GM12878 (cell line): Measurements from ENCODE around the genes RGPD4, SULT1C4 and LIMS3.

- RAMPAGE, long total RNA = no peak
- RRBS, 2 experiments = no CpG with 5 or more reads among the region's 41 CpGs
CAGE:
- cytosol, long polyA minus RNA = no peak
- cytosol, long polyA plus RNA = no peak
- long polyA plus RNA = no peak
- nucleolus, long total RNA = no peak
- nucleus, long polyA plus RNA = no peak
- nucleus, long total RNA = no peak
Measured at GRCh38 chr2:107826694-107827125, at the start of gene RGPD4. Gene RGPD4, plus strand, starts transcription at chr2:107826892.

- RAMPAGE, long total RNA = no peak
- RRBS, 2 experiments = no CpG with 5 or more reads among the region's 14 CpGs
CAGE:
- cytosol, long polyA minus RNA = no peak
- cytosol, long polyA plus RNA = no peak
- long polyA plus RNA = no peak
- nucleolus, long total RNA = no peak
- nucleus, long polyA plus RNA = no peak
- nucleus, long total RNA = no peak
Measured at GRCh38 chr2:108377504-108378499, at the start of gene SULT1C4. Gene SULT1C4, plus strand, starts transcription at chr2:108377954.

DNA sequence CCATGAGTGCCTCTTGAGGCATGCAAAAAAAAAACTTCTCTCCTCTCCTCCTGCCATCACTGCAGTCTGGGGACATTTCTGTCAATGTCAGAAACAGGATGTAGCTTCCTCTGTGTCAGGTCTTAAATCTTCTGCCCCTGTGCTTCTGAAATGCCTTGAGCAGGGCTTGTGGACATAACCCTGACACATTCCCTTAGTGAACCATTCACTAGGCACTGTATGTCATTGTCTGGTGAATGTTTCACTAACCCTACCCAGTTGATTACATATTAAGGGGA lies 7.9 kb downstream of the SULT1C4 start:
- RAMPAGE, long total RNA = no peak
CAGE:
- cytosol, long polyA minus RNA = no peak
- cytosol, long polyA plus RNA = no peak
- long polyA plus RNA = no peak
- nucleolus, long total RNA = no peak
- nucleus, long polyA plus RNA = no peak
- nucleus, long total RNA = no peak

- RAMPAGE, long total RNA = no peak
- RRBS, 2 experiments = no CpG with 5 or more reads among the region's 2 CpGs
CAGE:
- cytosol, long polyA minus RNA = no peak
- cytosol, long polyA plus RNA = no peak
- long polyA plus RNA = no peak
- nucleolus, long total RNA = no peak
- nucleus, long polyA plus RNA = no peak
- nucleus, long total RNA = no peak
Measured at GRCh38 chr2:108485276-108485499, 36.2 kb downstream of the GCC2 start.

- RAMPAGE, long total RNA = no peak
- RRBS, 2 experiments = no CpG with 5 or more reads among the region's 5 CpGs
CAGE:
- cytosol, long polyA minus RNA = no peak
- cytosol, long polyA plus RNA = no peak
- long polyA plus RNA = no peak
- nucleolus, long total RNA = no peak
- nucleus, long polyA plus RNA = no peak
- nucleus, long total RNA = no peak
Measured at GRCh38 chr2:108492477-108492998, 41.7 kb upstream of the LIMS1 start.

DNA sequence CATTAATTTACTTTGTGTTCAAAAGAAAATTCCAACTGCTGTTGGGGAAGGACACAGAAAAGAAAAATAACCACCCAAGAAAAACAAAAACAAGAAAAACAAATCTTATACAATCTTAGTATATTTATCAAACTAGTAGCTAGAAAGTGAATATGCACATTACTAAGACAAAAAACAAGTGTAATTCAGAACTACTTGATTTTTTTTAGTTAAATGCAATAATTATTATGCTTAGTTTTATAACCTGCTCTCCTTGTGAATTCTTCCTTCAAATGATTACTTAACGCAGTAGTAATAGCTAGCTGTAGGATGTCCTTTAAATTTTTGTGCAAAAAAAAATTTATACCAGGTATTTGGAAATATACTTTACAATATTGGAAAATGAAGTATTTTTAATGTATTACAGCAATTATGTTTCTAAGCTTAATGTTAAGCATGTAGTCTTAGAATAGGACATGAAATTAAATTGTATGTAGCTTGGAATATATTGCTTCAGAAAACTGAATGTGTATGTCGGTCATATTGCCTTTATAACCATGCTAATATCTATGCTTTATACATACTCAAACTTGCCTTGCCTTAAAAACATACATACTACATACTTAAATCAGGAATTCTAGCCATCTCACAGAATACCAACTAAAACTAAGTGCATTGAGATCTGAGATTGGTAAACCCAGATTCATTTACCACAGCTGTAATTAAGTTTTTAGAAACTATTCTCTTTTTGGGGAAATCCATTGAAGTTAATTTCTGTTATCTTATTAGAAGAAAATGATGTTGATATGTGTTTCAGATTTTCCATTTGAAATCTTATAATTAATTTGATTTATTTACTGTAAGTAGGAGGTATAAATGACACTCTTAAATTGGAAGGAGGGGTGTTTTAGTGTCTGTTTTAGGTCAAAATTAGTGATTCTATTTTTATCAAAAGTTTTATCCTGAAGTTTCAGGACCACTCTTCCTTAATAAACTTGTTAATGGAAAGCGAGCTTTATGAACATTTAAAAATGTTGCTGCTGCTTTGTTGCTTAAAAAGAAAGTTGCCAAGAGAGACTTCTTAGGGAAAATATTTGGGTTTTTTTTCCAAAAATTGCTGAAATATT lies 34.6 kb upstream of the RANBP2 start:
- RAMPAGE, long total RNA = no peak
- RRBS, 2 experiments = no CpG with 5 or more reads among the region's 3 CpGs
CAGE:
- cytosol, long polyA minus RNA = start-site peak on the plus strand centred at position 205 of the sequence, 8 bp wide, 43 reads; start-site peak on the plus strand centred at position 275 of the sequence, 7 bp wide, 60 reads; start-site peak on the plus strand centred at position 667 of the sequence, 47 bp wide, 38 reads
- cytosol, long polyA plus RNA = no peak
- long polyA plus RNA = no peak
- nucleolus, long total RNA = no peak
- nucleus, long polyA plus RNA = no peak
- nucleus, long total RNA = no peak

GRCh38 chr2:108763202-108764465 lies 22.9 kb upstream of the CCDC138 start:
- RAMPAGE, long total RNA = no peak
- RRBS, 2 experiments = no CpG with 5 or more reads among the region's 21 CpGs
CAGE:
- cytosol, long polyA minus RNA = no peak
- cytosol, long polyA plus RNA = no peak
- long polyA plus RNA = no peak
- nucleolus, long total RNA = no peak
- nucleus, long polyA plus RNA = no peak
- nucleus, long total RNA = no peak

GRCh38 chr2:108775660-108776178 lies 10.9 kb upstream of the CCDC138 start:
- RAMPAGE, long total RNA = no peak
CAGE:
- cytosol, long polyA minus RNA = no peak
- cytosol, long polyA plus RNA = no peak
- long polyA plus RNA = no peak
- nucleolus, long total RNA = no peak
- nucleus, long polyA plus RNA = no peak
- nucleus, long total RNA = no peak

DNA sequence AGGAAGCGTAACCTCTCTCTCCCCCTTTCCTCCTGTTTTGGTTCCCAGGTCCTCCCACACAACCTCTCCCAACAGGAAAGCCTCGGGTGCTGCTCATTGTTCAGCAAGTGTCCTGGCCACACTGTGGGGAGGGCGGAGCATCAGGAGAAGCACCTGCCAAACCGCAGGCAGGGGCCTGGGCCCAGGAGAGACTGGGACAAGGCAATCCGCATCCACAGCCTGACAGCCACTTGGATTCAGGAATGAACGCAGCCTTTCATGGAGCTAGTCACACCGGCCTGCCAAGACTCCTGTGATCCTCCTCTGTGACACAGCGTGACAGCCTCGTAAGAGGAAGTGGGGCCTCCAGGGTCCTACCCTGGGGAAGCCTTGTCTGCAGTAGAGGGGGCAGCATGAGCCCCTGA lies 62.4 kb downstream of the EDAR start:
- RAMPAGE, long total RNA = no peak
- RRBS, 2 experiments = no CpG with 5 or more reads among the region's 9 CpGs
CAGE:
- cytosol, long polyA minus RNA = no peak
- cytosol, long polyA plus RNA = no peak
- long polyA plus RNA = no peak
- nucleolus, long total RNA = no peak
- nucleus, long polyA plus RNA = no peak
- nucleus, long total RNA = no peak

GRCh38 chr2:108982133-108982849 lies 6.7 kb downstream of the EDAR start:
- RAMPAGE, long total RNA = no peak
- RRBS, 2 experiments = no CpG with 5 or more reads among the region's 10 CpGs
CAGE:
- cytosol, long polyA minus RNA = no peak
- cytosol, long polyA plus RNA = no peak
- long polyA plus RNA = no peak
- nucleolus, long total RNA = no peak
- nucleus, long polyA plus RNA = no peak
- nucleus, long total RNA = no peak

DNA sequence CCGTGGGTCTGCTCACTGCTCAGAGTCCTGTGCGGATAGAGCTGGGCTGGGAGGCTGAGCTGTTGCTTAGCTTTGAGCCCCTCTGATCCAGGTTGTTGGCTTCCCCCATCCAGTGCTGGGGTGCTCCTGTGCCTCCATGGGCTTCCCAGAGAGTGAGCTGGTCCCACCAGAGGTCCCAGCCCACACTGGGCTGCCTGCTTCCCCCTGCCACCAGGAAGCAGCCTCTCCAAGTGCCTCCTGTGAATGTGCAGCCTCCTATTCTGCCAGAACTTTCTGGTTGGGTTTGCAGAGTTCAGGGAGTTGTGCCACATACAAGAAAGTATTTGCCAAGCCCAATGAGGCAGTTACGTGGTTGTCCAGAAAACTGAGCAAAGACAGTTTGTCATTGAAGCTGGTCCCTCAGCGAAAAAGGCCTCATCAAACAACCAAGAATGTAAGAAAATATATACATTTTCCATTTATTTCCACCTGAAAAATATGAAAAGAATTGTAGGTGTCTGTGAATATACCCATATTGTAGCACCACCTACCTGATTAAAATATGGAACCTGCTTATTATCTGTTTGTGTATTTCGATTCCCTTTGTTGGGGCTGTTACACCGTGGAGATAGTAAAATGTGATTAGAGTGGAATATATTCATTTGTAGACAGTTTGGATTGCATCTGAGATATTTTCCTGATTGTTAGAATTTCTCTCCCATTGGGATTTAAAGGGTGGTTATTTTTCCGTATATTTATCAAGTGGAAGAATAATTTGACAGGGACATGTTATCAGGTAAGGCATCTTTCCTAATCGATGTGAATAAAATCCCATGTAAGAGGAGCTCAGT lies 55.7 kb downstream of the SH3RF3 start:
- RAMPAGE, long total RNA = no peak
- RRBS, 2 experiments = no CpG with 5 or more reads among the region's 8 CpGs
CAGE:
- cytosol, long polyA minus RNA = no peak
- cytosol, long polyA plus RNA = no peak
- long polyA plus RNA = no peak
- nucleolus, long total RNA = no peak
- nucleus, long polyA plus RNA = no peak
- nucleus, long total RNA = no peak

DNA sequence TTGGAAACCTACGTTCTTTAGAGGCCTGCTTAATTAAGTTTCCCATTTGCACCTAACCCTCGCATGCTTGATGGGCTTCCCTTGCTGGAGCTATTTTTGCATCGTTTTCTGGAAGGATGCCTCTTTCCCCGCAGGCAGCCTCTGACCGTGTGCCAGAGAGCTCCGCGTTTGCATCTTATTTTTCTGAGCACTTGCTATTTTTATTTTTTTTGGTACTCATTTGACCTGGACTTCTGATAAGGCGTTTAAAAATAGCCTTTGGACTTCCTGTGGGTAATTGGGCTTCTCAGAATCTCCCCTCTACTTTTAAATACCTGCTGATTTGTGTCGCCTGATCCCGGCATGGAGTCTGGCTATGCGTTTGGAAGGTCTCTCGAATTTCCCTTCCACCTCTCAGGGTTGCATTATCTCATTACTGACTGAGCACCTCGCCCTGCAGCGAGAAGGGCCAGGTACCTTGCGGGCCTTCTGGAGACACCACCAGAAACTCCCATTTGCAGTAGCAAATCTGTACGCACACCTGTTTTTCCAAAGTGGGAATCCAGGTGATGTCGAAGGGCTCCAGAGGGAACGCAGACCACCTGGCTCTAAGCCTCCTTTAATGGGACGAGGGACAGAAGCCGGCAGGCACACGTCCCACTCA lies 66.6 kb downstream of the SH3RF3 start:
- RAMPAGE, long total RNA = no peak
- RRBS, 2 experiments = no CpG with 5 or more reads among the region's 21 CpGs
CAGE:
- cytosol, long polyA minus RNA = no peak
- cytosol, long polyA plus RNA = no peak
- long polyA plus RNA = no peak
- nucleolus, long total RNA = no peak
- nucleus, long polyA plus RNA = no peak
- nucleus, long total RNA = no peak

GRCh38 chr2:109247814-109248292 lies 118.8 kb downstream of the SH3RF3 start:
- RAMPAGE, long total RNA = no peak
- RRBS, 2 experiments = no CpG with 5 or more reads among the region's 3 CpGs
CAGE:
- cytosol, long polyA minus RNA = no peak
- cytosol, long polyA plus RNA = no peak
- long polyA plus RNA = no peak
- nucleolus, long total RNA = no peak
- nucleus, long polyA plus RNA = no peak
- nucleus, long total RNA = no peak

GRCh38 chr2:109375882-109376606 lies 237.7 kb downstream of the SEPTIN10 start:
- RAMPAGE, long total RNA = no peak
- RRBS, 2 experiments = no CpG with 5 or more reads among the region's 11 CpGs
CAGE:
- cytosol, long polyA minus RNA = no peak
- cytosol, long polyA plus RNA = no peak
- long polyA plus RNA = no peak
- nucleolus, long total RNA = no peak
- nucleus, long polyA plus RNA = no peak
- nucleus, long total RNA = no peak

GRCh38 chr2:109644549-109645096 lies 30.5 kb downstream of the SOWAHC start:
- RAMPAGE, long total RNA = no peak
- RRBS, 2 experiments = no CpG with 5 or more reads among the region's 9 CpGs
CAGE:
- cytosol, long polyA minus RNA = no peak
- cytosol, long polyA plus RNA = no peak
- long polyA plus RNA = no peak
- nucleolus, long total RNA = no peak
- nucleus, long polyA plus RNA = no peak
- nucleus, long total RNA = no peak

DNA sequence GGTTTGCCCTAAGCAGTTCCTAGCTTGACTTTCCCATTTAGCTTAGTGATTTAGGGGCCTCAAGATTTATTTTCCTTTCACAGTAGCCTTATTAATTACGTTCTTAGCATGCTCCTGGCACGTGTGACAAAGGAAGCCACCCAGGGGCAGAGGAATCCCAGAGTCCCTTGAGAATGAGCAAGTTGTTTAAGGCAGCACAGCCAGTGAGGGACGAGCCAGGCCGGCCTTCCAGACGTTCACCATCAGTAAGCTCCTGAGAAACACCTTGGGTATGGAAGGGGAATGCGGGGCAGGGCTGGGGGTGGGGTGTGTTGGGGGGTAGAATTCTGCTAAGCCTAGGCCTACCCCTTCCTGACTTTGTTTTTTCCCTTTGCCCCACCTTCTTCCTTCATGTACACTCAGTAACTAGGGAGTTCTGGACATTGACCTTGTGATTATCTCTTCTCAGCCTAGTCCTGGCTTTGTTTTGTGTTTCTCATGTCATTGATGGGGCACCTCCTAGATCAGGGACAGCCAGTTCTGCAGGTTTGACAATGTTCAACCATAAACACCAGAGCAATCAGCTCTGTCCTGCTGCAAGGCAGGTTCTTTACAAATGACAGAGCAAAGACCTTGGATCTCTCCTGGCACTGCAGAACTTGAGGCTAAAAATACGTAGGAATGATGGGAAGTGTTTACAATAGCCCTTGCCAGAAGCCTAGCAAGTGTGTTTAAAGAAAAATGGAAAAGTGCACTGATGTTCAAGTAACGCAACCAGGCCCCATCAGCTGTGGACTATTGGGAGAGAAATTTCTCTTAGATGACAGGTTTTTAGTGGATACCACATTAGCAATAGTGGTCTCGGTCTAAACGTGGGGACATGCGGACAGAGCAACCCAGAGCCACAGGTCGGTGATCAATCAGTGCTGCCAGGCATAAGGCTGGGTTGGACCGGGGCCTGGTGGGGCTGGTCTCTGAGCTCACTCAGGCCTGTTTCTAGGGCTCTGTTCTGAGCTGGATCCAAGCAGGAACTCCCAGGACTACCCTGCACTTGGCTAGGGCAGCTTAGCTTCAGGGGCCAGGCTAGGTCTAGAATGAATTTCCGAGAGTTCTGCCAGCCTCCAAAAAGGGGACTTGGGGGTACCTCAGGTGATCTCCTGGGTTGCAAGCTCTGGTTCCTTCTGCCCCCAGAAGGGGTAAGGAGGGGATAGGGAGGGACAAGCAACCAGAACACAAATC lies 76.7 kb downstream of the SOWAHC start:
- RAMPAGE, long total RNA = no peak
- RRBS, 2 experiments = no CpG with 5 or more reads among the region's 14 CpGs
CAGE:
- cytosol, long polyA minus RNA = no peak
- cytosol, long polyA plus RNA = no peak
- long polyA plus RNA = no peak
- nucleolus, long total RNA = no peak
- nucleus, long polyA plus RNA = no peak
- nucleus, long total RNA = no peak

DNA sequence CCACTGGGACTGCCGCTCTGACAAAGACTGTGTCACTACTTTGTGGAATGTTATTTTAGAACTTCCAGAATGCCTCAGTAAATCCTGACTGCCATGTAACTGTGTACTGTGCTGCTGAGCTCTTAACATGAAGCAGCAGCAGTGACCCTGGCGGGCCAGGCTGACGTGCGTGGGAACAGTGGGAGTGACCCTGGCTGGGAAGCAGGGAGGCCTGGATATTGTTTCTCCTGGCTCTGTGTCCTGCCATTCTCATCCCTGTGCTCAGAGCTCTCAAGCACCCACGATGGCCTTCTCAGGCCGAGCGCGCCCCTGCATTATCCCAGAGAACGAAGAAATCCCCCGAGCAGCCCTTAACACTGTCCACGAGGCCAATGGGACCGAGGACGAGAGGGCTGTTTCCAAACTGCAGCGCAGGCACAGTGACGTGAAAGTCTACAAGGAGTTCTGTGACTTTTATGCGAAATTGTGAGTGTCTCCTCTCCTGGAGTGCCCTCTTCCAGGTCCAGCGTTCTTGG lies at the start of gene LIMS3:
Gene LIMS3 (plus strand): TSS at position 243 of the 515 bp plus-strand sequence.
- RAMPAGE, long total RNA = no peak
- RRBS, 2 experiments = no CpG with 5 or more reads among the region's 17 CpGs
CAGE:
- cytosol, long polyA minus RNA = no peak
- cytosol, long polyA plus RNA = no peak
- long polyA plus RNA = no peak
- nucleolus, long total RNA = no peak
- nucleus, long polyA plus RNA = no peak
- nucleus, long total RNA = no peak

DNA sequence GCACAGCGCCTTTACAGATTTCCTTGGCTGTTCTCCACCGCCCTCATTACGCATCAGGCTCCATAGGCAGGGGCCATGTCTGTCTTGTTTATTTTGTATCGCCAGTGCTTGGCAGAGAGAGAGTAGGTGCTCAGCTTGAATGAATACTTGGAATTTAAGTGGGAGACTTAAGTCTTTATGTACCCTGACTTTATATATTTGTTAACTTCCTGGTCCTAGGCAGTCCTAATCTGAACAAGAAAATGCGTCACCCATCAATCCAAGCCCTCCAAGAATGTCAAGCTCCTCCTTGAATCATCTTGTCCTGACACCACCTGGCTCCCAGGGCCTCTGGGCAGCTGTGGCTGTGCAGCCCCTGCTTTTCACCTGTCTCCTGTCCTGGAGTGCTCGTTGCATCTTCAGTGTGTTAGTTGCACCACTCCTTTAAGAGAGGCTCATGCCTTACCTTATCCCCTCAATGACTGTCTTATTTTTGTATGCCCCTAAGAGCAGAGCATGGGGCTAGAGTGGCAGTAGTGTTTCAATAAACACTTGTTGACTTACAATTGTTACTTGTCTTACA lies 11.2 kb downstream of the MALL start:
- RAMPAGE, long total RNA = no peak
- RRBS, 2 experiments = no CpG with 5 or more reads among the region's 6 CpGs
CAGE:
- cytosol, long polyA minus RNA = no peak
- cytosol, long polyA plus RNA = no peak
- long polyA plus RNA = no peak
- nucleolus, long total RNA = no peak
- nucleus, long polyA plus RNA = no peak
- nucleus, long total RNA = no peak

DNA sequence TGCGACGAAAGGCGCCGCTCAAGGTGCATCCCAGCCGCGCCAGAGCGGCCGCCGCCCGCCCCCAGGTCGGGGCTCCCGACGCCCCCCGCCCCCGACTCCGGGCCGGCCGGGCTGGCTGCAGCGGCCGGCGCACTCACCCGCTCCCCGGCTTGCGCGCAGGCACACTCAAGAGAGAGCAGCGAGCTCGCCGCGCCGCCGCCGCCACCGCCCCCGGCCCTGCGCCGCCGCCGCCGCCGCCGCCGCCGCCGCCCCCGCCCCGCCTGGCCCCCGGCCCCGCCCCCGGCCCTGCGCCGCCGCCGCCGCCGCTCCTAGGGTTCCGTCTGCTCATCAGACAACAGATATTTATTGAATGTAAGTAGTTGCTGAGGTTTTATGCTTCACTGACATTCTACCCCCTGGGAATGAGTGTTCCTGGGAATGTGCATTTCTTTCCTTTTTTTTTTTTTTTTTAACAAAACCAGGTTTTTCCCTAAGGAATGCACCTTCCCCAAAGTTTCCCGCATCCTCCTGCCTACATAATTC lies 33.9 kb upstream of the RGPD6 start:
- RAMPAGE, long total RNA = no peak
- RRBS, 2 experiments = no CpG with 5 or more reads among the region's 57 CpGs
CAGE:
- cytosol, long polyA minus RNA = no peak
- cytosol, long polyA plus RNA = no peak
- long polyA plus RNA = no peak
- nucleolus, long total RNA = no peak
- nucleus, long polyA plus RNA = no peak
- nucleus, long total RNA = no peak

- RAMPAGE, long total RNA = no peak
- RRBS, 2 experiments = no CpG with 5 or more reads among the region's 12 CpGs
CAGE:
- cytosol, long polyA minus RNA = no peak
- cytosol, long polyA plus RNA = no peak
- long polyA plus RNA = no peak
- nucleolus, long total RNA = no peak
- nucleus, long polyA plus RNA = no peak
- nucleus, long total RNA = no peak
Measured at GRCh38 chr2:110858792-110859365, 126.5 kb downstream of the ACOXL start.